M059J (cell line): ENCODE results near the genes SPDYE2B, POLR2J2 and EFCAB10.

GRCh38 chr7:102454281-102454912 lies 10.3 kb downstream of the ALKBH4 start:
- RAMPAGE, long total RNA: no peak

GRCh38 chr7:102512432-102512821 lies 5.2 kb downstream of the RASA4B start:
- RAMPAGE, long total RNA: no peak

- RAMPAGE, long total RNA: no peak
These were observed at the start of gene SPDYE2B for GRCh38 chr7:102650120-102650433. Gene SPDYE2B (plus strand): TSS chr7:102650319.

- RAMPAGE, long total RNA: no peak
These were observed at the start of gene POLR2J2 for GRCh38 chr7:102671502-102672102. Gene POLR2J2 (minus strand): TSS chr7:102671663.

GRCh38 chr7:102791294-102791692 lies 42.5 kb downstream of the FAM185A start:
- RAMPAGE, long total RNA: no peak

DNA sequence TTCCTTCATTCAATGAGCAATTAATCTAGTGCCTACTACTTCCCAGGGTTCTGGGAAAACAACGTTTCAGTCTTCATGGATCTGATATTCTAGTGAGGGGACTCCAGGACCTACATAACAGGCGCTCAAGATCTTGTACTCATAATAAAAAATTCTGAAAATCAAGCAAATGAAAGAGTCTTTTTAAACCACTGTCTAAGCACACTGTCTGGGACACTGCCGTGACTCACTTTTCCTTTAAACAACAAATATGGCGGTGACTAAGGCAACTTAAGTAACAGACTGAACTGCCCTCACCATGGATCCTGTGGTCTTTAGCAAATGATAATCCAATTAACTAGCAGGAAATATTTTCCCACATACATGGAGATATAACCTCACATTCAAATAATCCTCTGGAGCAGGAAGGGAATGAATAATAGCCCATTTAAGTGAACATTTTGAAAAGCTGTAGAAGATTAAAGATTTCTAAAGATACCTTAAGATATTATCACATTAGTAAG lies 40.4 kb upstream of the LRRC17 start:
- RAMPAGE, long total RNA: no peak

DNA sequence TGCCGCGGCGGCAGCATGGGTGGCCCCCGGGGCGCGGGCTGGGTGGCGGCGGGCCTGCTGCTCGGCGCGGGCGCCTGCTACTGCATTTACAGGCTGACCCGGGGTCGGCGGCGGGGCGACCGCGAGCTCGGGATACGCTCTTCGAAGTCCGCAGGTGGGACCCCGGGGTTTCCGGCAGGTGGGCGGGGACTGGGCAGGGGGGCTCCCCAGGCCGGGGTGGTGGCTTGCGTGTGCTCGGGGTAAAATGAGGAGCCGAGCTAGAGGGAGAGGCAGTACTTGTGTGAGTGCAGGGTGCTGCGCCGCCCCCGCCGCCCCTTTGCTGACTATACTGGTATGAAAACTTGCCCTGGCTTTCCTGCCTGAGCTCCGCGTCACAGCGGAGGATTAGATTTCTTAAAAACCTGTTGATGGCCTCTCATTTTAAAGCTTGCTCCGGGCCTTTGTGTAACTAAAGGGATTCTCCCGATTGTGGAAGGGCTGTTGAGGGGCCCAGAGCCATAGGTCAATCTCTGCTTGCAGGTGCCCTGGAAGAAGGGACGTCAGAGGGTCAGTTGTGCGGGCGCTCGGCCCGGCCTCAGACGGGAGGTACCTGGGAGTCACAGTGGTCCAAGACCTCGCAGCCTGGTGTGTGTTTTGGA lies 437 bp downstream of the ARMC10 start:
- RAMPAGE, long total RNA: no peak

DNA sequence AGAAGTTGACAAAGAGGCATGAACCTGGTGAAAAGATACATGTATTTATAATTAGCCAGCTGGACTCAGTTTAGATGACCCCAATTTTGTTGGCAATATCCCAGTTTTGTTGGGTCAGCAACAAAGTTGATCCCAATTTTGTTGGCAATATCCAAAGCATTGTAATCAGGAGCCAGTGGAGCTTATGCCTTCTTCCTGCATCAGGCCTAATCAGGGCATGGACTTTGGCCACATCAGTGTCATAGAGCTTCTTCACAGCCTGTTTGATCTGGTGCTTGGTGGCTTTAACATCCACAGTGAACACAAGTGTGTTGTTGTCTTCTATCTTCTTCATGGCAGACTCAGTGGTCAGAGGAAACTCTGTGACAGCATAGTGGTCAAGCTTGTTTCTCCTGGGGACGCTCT lies 3.0 kb upstream of the NAPEPLD start:
- RAMPAGE, long total RNA: no peak

DNA sequence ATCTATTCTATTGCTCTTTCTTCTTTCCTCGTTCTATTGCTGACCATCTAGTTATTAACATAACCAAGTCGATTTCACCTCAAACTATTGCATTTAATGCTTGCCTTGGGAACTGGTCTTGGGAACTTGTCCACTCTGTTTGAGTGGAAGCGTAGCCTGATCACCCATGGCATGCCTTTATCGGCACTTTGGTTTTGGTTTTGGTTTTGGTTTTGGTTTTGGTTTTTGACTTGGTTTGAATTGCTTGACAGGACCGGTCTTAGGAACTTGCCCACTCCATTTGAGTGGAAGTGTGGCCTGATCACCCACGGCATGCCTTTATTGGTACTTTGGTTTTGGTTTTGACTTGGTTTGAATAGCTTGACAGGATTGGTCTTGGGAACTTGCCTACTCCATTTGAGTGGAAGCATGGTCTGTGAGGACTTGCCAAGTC lies 6.7 kb upstream of the NAPEPLD start:
- RAMPAGE, long total RNA: no peak

DNA sequence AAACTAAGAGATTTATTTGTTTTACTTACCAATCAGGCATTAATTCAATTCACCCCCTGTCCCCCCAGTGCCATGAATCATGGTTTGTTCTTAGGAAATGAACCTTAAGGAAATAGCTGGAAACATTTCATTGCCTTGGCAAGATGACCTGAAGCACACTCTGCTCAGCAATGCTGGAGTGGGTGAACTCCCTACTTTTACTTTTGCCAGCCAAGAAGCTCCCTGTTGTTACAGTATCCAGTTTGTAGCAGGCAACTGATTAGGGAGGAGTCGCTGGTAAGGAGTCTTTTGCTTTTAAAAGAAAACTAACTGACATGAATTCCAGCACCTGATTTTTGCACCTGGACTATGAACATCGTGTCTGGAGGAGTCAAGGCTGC lies 13.7 kb upstream of the NAPEPLD start:
- RAMPAGE, long total RNA: no peak

GRCh38 chr7:103299088-103299629 lies 1.9 kb downstream of the PMPCB start:
- RAMPAGE, long total RNA: no peak

GRCh38 chr7:104029713-104030037 lies 40.2 kb upstream of the RELN start:
- RAMPAGE, long total RNA: no peak

GRCh38 chr7:104971641-104972034 lies 42.4 kb upstream of the KMT2E start:
- RAMPAGE, long total RNA: no peak

GRCh38 chr7:104978912-104979972 lies 34.8 kb upstream of the KMT2E start:
- RAMPAGE, long total RNA: no peak

DNA sequence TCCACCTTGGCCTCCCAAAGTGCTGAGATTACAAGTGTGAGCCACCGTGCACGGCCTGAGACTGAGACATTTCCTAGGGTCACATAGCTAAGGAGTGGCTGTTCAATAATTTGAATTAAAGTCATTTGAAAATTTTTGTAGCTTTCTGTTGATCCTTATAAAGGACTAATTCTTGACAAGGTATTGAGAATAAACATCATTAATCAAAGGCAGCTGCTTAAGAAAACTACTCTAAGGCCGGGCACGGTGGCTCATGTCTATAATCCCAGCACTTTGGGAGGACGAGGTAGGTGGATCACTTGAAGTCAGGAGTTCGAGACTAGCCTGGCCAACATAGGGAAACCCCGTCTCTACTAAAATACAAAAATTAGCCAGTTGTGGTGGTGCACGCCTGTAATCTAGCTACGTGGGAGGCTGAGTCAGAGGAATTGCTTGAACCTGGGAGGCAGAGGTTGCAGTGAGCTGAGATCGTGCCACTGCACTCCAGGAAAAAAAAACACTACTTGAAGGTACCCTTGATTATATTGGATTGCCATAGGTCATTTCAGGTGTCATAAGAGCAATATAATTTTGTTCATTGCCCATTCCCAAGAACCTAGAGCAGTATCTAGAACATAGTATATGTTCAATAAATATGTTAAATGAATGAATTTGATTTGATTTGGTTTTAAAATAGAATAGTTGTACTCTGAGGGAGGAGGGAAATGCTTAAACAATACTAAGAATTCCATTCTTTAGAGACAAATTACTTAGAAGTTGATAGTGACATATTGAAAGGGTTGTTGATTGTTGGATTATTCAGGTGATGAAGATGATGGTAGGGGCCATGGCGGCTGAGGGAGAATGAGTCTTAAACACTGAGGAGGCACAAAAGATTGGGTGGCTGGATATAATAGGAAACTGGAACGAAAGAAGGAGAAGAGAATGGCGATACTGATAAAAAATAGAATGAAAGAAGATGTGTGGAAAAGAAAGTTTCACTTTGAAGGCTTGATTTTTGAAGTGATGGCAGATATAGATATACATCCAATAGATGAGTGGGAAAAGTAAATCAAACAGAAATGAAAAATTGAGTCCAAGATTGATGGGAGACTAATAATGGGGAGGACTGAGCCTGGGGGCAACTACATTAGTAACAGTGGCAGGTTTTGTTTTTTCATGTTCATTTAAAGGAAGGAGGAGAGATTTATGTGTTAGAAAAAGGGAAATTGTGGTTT lies 15.2 kb downstream of the KMT2E start:
- RAMPAGE, long total RNA: no peak

GRCh38 chr7:105111744-105113055 lies 98.2 kb downstream of the KMT2E start:
- RAMPAGE, long total RNA: no peak

DNA sequence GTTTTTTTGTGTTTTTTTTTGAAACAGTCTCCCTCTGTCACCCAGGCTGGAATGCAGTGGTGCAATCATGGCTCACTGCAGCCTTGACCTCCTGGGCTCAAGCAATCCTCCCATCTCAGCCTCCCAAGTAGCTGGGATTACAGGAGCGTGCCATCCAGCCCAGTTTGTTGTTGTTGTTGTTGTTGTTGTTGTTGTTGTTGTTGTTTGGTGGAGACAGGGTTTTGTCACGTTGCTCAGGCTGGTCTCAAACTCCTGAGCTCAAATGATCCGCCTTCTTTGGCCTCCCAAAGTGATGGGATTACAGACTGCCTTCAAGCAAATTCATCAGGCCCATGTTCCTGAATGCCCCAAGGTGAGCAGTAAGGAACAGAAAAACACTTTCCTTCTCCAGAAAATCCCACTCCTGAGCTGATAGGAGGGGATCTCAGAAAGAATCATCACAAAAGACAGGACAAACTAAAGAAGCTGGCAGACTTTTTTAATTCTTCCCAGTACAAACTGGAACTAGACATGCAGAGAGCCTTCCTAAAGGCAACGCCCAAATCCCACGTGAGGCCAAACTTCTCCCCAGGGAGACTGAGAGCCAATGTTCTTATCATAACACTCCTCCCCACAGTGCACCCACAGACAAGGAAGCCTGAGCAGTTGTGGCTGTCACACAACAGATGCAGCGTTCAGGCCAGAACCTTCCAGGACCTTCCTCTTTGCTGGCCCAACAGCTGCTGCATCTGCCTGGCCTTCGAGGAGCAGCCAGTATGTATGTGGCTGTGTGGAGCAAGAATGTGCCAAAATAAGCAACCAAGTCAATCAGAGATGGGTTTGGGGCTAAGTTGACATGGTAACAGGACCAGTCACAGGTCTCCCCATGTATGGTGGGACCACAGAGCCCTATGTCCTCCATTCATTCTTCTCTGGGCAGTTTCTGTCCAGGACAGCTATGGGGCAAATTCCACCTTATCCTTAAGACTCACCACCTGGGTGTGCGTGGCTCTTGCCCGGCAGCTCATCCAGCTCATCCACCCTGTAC lies 35.1 kb downstream of the SRPK2 start:
- RAMPAGE, long total RNA: no peak

DNA sequence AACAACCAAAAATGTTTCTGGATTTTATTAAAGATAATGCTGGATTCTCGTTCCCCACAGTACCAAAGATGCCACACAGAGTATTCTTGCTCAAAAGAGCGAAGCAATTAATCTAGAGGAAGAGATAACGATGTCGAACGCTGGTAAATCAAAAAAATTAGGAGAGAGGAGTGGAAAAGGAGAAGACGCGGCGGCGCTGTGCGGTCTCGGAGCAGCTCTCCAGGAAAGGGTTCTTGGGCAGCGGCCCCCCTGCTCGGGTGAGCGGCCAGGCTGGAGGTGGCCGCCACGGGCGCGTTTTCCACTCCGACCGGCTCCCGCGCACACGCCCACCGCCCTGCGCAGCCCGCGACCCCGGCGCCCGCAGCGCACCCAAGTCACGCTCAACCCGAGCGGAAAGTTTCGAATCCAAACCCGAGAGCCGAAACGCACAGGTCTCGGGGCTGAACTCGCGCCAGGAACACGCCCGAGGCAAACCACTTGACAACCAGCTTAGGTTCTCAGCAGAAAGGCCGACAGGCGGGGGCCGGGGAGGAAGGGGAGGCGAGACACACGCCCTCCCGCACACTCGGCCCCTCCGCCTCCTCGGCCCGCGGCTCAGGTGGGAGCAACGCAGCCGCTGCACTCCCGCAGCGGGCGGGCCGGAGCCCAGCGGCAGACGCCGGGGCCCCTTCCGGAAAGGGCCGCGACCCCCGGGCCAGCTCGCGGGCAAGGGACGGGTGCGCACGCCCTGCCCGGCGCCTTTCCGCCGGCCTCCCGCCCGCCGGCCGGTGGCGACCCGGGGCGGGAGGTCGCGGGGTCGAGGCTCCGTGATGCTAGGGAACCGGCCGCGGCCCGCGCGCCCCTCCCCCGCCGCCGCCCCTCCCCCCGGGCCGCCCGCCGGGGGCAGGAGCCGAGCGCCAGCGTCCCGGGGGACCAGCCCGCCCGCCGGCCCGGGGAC lies 825 bp downstream of the SRPK2 start:
- RAMPAGE, long total RNA: no peak

- RAMPAGE, long total RNA: no peak
These were observed 34.5 kb downstream of the PUS7 start for GRCh38 chr7:105487469-105488108.

DNA sequence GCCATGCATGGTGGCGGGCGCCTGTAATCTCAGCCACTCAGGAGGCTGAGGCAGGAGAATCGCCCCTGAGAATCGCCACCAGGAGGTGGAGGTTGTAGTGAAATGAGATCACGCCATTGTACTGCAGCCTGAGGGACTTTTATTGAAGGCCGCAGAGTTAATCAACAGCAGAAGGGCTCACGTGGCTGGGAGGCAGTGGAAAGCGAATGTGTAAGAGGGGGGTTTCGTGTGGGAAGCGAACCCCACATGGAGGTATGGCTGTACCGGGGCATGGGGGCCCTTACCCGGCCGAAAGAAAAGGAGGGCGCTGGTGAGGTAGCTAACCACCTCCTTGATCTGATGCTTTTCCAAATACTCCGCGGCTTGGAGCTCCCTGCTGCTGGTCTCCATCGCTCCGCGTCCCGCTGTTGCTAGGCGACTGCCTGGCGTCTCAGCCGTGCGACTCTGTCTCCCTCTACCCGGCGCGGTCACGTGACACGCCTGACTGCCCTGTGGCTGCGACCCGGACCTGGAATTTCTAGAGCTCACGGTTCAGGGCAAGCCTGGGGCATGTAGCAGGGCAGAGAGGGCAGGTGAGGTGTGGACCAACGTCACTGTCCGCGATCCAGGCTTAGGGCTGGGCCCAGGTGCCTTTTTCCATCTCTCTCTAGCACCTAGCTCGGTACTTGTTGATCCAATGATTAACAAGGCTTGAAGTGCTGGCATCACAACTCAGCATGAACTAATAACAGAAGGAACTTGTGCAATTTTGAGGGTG lies at the start of gene EFCAB10:
Gene EFCAB10, minus strand, starts transcription at position 420 of the 757 bp plus-strand sequence.
- RAMPAGE, long total RNA: no peak